Myometrial cell (primary cell): ENCODE measurements around a stretch of chr10.

GRCh38 chr10:74640118-74640696, 186.2 kb upstream of the KAT6B start:
- RAMPAGE, long total RNA, result no peak

- RAMPAGE, long total RNA, result no peak
Observed at GRCh38 chr10:74869689-74870122, 43.3 kb downstream of the KAT6B start.

DNA sequence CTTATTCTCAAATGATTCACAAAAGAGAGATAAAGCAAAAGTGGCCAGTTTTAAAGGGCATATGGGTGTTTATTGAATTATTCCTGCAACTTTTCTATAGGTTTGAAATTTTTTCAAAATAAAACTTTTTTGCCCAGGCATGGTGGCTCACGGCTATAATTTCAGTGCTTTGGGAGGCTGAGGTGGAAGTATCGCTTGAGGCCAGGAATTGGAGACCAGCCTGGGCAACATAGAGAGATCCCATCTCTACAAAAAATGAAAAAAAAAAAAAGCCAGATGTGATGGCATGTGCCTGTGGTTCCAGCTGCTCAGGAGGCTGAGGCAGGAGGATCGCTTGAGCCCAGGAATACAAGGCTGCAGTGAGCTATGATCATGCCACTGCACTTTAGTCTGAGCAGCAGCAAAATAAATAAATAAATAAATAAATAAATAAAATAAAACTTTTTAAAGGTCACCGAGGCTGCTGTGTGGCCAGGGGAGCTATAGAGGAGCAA, 46.7 kb downstream of the KAT6B start:
- RAMPAGE, long total RNA, result no peak

GRCh38 chr10:74900114-74900959, 73.9 kb downstream of the KAT6B start:
- RAMPAGE, long total RNA, result no peak

DNA sequence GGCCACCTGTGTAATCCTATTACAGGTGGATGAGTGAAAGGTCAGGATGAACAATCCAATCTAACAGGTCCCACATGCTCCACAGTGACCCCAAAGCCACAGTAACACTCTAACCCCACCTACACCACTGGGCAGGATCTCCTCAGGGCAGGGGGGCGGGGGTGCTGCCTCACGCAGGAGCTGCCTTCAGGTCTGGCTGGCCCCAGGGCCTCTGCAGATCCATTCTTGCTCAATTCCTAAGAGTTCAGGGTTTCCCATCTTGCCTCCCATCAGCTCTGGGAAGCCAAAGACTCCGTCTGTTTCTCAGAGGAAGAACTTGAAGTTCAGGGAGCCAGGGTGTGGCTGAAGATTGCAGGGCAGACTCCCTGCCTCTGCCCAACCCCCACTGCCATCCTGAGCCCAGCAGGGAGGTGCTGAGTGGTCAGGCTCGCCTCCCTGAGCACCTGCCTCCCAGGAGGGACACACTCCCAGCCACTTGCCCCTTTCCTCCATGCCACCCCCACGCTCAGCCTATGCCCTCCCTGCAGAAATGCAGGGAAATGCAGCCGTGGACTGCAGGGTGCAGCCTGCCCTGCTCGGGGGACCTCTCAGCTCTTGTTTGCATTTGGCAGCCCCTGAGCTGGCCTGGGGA, 9.8 kb upstream of the COMTD1 start:
- RAMPAGE, long total RNA, result no peak

GRCh38 chr10:75375895-75376353, 25.6 kb downstream of the ZNF503 start:
- RAMPAGE, long total RNA, result no peak

DNA sequence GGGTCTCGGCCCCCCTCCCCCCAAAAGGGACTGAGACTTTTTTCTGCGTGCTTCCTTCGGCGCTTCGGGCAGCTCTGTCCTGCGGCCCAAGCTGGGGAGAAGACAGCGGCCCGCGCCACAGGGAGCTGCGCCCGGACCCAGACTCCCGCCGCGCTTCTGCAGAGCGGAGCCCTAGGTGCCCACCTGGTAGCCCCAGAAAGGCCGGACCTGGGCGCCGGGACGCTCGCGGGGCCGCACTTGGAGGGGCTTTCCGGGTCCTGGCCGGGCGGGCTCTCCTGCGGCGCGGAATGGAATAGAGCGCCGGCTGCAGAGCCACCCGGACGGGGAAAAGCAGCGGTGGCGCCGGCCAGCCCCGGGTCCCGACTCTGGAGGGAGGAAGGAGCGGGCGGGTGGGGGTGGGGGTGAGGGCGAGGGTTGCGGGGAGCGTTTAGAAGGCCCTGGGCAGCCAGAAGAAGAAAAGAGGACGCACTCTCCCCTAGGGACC, 4.7 kb downstream of the ZNF503 start:
- RAMPAGE, long total RNA, result no peak

GRCh38 chr10:75401833-75402513, 409 bp upstream of the ZNF503 start:
- RAMPAGE, long total RNA, result no peak

GRCh38 chr10:75439573-75440453, 8.4 kb downstream of the LRMDA start:
- RAMPAGE, long total RNA, result no peak

- RAMPAGE, long total RNA, result no peak
Observed at GRCh38 chr10:75495413-75496266, 64.2 kb downstream of the LRMDA start.

DNA sequence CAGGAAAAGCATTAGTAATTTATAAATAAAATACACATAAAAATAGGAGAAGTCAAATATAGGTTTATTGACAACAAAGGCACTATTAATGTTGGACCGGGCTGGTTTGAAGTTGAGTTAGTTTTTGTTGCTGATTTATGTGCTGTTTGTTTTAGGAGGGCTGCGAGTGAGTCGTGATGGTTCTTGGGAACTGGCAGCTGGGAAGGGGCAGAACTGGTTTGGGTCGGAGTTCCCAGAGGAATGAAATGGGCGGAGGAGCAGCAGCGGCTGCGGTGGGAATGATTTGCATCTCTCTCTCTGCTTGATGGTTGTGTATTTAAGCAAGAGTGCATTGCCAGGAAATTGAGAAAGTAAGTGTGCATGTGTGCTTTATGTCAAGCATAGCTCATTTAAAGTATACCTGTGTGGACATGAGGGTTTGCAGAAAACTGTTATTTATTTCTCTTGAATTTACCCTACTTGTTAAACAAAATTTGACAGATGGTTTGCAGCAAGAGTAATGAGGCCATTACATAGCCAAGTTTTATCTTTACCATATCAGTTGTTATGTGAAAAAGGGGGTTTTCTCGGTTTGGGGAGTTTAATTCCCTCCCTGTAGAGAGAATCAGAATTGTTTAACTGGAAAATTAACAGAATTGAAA, 81.1 kb downstream of the LRMDA start:
- RAMPAGE, long total RNA, result no peak

GRCh38 chr10:75664256-75664748, 232.9 kb downstream of the LRMDA start:
- RAMPAGE, long total RNA, result no peak

GRCh38 chr10:75819954-75820727, 388.7 kb downstream of the LRMDA start:
- RAMPAGE, long total RNA, result no peak

DNA sequence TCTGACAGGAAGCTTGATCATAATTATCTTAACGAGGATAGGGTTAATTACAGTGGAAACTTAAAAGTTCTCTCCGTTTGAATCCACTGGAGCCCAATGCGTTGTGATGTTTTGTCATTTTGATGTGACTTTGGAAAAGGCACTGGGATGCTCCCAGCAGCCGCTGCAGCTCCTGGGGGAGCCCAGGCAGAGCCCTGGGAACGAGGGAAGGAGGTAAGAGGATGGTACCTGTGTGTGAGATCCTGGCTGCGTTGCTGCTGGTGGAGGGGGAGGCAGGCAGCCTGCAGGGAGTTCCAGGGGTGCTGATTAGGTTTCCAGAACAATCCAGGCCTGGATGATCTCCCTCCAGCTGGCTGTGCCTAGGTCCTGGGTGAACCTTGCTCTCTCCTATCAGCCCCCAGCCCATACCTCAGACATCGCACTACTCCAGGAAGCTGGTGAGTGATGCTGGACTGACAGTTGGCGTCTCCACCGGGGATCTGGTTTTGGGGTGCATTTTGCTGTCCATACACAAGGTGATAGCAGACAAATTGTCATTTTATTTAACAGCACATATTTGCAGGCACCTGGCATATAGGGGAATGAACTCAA, 601.1 kb downstream of the LRMDA start:
- RAMPAGE, long total RNA, result no peak

GRCh38 chr10:76034678-76035756, 603.6 kb downstream of the LRMDA start:
- RAMPAGE, long total RNA, result no peak

- RAMPAGE, long total RNA, result no peak
Observed at GRCh38 chr10:76436632-76437147, 1005.3 kb downstream of the LRMDA start.

GRCh38 chr10:77011821-77012256, 625.8 kb downstream of the KCNMA1 start:
- RAMPAGE, long total RNA, result no peak

DNA sequence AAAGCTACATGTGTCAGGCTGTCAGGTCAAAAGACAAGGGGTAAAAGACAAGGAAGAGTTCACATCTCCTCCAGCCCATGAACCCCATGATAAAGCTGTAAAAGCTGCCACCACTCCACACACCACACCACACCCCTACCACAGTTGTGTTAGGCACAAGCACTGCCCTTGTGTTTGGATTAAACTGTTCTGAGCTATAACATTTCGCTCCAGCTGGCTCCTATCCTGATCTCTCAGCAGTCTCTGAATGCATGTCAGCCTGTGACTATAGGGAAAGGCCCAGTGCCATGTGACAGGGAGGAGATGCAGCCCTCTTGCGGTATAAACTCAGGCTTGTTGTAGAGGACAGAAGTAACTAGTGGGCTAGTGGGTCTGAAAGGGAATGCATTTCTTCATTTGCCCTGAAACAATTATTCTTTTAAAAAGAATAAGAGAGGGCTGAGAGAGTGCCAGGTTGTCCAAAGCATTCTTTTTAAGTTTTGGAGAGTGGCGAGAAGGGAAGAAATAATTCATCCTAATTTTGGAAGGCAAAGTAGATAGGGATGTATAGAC, 394.5 kb downstream of the KCNMA1 start:
- RAMPAGE, long total RNA, result no peak

DNA sequence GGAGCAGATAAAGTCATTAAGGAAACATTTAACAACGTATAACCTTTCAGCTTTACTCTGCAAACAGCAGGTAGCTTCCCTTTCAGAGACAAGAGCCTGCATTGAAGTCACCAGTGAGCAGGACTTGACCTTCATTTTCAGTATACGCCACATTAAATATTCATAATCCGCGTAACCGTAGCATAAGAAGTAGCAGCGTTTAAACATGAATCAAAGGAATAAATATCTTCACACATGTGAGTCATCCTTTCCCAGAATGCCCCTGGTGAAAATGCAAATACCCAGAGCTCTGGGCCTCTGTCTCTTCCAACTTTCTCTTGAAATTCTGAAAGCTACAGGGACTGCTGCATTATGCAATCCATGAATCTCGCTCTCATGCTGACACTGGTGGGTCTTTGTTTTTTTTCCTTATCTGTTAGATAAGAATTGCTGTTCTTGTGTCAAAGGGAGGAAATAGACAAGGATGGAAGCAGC, 390.6 kb downstream of the KCNMA1 start:
- RAMPAGE, long total RNA, result no peak

GRCh38 chr10:77416701-77417308, 220.8 kb downstream of the KCNMA1 start:
- RAMPAGE, long total RNA, result no peak